CD14-positive monocyte (primary cell): ENCODE measurements around a stretch of chr14.

- CAGE, long polyA plus RNA, result no peak
Measured at GRCh38 chr14:68882783-68883218, 89.9 kb upstream of the ZFP36L1 start.

DNA sequence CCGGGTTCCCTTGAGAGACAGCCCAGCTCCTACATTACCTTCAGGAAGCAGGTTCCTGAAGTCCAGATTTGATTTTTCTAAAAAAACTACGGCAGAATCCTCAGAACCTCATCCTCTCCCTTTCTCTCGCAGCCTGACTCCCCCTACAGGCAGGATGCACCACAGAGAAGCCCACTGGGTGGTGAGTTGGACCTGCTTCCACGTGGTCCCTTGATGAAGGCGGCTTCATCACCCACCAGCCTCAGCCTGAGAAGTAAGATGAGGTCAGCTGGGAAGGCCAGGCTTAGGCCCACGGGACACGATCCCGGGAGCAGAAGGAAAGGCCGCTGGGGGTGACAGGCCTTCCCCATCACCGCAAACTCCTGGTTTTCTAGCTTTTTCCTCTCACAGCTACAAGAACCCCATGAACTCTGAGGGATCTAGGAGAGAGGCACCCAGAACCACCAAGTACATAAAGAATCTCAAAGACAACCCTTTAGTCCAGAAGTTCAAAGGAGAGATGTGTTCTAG is 82.9 kb downstream of the ACTN1 start:
- CAGE, long polyA plus RNA, result no peak

DNA sequence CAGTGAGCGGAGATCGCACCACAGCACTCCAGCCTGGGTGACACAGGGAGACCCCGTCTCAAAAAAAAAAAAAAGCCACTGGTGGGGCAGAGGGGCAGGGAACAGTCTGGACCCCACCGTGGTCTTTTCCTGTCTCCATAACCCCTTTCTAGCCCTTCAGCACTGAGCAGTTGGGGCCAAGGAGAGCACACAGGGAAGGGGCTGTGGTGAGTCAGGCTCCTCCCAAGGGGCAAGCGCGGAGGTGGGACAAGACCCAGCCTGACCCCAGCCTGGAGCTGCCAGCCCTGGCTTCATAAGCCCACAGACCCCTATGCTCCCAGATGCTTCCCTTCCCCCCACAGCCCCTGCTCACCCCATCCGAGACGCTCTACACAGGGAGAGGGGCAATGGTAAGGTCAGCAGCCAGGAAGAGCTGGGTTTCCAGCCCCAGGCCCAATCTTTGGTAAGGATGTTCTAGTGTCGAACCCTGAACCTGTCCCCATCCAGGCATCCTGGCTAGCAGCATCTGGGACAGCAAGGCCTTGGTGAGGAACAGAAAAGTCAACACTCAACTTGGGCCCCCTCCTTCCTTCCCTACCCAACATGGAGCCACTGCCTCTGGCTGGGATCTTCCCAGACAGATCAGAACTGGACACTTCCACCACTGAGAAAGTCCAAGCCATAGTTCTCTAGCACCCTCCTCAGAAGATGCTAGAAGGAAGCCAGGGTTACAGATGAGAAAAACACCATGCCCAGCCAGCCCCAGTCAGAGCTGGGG is 75.4 kb downstream of the ACTN1 start:
- CAGE, long polyA plus RNA, result no peak

DNA sequence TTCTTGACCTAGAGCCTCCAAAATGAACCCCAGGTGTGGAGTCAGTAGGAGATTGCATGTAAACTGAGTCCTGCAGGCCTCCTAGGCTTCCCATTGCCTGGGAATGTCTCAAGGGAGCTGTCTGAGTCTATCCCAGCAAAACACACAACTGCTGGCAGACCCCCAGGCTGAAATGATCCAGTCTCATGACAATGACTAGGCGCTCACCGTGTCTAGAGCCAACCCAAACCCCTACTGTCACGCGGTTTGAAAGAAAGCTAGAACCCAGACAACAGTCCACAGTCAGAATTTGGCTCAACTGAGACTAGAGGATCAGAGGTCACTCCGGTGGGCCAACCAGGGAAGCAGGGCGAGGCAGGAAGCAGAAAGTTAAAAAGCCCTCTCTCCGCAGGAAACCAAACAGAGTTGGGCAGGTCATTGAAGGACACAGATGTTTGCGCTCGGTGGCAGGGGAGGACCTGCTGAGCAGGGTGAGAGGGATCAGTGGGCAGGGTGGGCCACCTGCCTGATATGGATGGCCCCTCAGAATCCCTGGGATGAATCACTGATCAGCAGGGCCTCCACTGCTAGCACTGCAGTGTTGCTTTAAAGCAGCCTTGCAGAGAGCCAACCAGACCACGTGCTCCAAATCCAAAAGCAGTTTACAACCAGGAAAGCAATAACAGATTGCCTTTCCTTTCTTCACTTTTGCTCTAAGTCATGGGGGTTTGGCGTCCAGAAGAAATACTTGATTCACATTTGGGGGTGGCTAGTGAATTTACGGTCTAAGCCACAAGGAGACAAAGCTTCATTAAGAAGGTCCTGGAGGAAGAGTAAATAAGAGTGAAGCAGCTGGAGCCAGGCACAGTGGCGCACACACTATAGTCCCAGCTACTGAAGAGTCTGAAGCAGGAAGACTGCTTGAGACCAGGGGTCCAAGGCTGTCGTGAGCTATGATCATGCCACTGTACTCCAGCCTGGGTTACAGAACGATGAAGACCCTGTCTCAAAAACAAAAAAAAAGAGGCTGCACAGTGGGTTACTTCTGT is 23.6 kb downstream of the ACTN1 start:
- CAGE, long polyA plus RNA, result no peak

GRCh38 chr14:68980178-68980830 is 1.2 kb upstream of the ACTN1 start:
- CAGE, long polyA plus RNA, result no peak

- CAGE, long polyA plus RNA, result no peak
Measured at GRCh38 chr14:69042716-69043934, 64.0 kb upstream of the ACTN1 start.

DNA sequence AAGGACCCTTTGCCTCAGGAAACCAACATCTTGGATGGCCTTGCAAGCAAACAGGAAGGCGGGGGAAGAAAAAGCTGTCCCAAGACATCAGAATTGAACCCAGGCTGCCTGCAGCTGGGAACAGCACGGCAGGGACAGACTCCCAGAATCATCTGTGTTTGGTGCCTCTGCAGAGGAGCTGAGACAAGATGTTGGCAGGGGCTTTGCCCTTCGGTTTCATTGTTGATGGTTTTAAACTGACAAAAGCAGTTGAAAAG is 30.3 kb downstream of the GALNT16 start:
- CAGE, long polyA plus RNA, result no peak

- CAGE, long polyA plus RNA, result no peak
Measured at GRCh38 chr14:69354200-69354864, 43.8 kb downstream of the ERH start.

DNA sequence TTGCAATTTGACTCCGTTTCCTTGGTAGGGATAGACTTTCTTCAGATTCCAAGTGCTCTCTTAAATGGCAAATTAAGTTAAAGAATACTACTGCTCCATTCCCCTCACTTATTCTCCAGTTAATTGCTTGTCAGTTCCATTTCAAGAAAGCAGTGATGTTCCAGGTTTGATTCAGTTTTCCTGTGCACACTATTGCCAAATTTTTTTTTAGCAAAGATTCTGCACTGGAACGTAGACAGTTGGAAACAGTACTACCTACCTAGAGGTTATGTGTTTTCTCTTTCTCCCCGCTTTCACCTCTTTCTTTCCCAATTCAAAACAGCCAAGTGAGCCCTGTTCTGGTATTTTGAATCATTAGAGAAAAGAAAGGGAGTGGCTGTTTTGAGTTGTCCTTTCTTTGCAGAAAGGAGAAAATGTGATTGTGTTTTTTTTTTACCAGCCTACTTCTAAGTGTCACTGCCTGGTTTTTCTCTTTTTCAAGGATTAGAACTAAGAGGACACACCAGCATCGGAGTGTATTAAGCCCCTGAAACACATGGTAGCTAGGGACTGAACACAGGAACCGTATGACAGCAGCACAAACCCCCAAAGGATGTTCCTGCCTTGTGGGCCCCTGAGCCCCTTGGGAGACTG is 23.2 kb upstream of the PLEKHD1 start:
- CAGE, long polyA plus RNA, result no peak

DNA sequence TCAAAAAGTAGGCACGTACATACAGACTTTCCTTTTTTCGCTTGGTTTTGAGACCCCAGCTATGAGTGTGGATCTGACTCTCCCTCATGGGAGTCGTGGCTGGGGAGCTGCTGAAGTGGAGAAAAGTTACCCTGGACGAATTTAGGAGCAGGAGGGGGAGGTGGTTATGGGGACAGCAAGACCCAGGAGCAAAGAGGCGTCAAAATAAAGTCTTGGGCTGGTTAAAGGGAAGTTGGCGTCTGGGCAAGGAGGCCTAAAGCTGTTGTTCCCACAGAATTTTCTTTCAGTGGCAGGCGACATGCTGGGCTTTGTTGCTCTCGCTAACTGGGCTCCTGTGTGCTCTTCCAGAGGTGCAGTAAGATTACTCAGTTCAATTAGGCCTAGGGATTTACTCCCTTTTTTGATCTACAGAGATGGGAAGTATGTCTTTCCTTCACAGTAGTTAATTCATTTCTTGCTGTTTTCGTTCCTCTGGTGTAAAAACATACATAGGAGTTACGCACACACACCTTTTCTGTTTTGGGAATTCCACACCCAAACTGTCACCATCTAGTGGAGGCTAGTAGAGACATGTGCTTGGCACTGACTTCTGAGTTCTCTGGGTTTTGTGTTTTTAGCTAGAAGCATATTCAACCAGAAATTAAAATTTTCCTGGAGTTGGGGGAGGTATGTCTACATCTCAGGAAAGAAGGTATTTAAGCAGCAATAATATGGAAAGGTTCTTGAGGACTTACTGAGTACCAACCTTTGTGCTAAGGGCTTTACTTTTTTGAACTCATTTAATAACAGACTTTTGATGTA is 1.2 kb downstream of the SUSD6 start:
- CAGE, long polyA plus RNA, result no peak

GRCh38 chr14:69631983-69632761 is 20.8 kb downstream of the SUSD6 start:
- CAGE, long polyA plus RNA, result no peak

GRCh38 chr14:69694816-69695352 is 72.1 kb upstream of the SRSF5 start:
- CAGE, long polyA plus RNA, result no peak

GRCh38 chr14:69714204-69714897 is 52.6 kb upstream of the SRSF5 start:
- CAGE, long polyA plus RNA, result no peak

- CAGE, long polyA plus RNA, result no peak
Measured at GRCh38 chr14:69755305-69755652, 11.7 kb upstream of the SRSF5 start.

DNA sequence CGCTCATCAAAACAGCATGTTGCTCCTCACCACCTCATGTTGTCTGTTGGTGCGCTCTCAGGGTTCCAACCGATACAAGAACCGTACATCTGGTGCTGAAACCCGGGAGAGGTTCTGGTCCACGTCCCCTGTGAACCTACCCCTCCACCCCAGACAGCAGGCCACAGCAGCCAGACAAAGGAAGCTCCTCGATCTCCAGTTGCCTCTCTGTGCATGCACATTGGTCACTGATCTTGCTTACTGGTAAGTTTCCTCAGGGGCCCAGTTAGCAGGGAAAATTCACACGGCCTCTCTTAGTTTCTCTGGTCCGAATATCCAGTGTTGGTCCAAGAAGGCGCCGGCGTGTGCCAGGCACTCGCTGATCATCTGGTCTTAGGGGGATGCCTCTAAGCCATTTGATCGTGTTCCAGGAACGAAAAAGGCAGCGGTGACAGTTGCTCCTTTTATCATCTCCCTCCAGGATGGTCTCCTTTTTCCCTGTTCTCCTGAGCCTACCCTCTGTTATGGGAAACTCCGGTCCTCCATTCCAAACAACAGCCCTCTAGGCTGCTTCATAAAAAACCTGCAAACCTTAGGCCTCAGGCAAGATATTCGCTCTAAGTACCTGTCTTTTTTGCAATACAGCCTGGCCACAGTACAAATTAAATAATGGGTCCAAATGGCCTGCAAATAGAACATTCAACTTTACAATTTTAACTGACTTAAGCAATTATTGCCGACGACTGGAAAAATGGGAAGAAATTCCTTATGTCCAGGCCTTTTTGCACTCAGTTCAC is 14.3 kb downstream of the COX16 start:
- CAGE, long polyA plus RNA, result no peak

GRCh38 chr14:70660949-70661812 is 19.5 kb downstream of the TTC9 start:
- CAGE, long polyA plus RNA, result no peak

GRCh38 chr14:70671019-70671667 is 29.4 kb downstream of the TTC9 start:
- CAGE, long polyA plus RNA, result no peak

GRCh38 chr14:70708778-70709599 is 67.3 kb downstream of the TTC9 start:
- CAGE, long polyA plus RNA, result no peak

DNA sequence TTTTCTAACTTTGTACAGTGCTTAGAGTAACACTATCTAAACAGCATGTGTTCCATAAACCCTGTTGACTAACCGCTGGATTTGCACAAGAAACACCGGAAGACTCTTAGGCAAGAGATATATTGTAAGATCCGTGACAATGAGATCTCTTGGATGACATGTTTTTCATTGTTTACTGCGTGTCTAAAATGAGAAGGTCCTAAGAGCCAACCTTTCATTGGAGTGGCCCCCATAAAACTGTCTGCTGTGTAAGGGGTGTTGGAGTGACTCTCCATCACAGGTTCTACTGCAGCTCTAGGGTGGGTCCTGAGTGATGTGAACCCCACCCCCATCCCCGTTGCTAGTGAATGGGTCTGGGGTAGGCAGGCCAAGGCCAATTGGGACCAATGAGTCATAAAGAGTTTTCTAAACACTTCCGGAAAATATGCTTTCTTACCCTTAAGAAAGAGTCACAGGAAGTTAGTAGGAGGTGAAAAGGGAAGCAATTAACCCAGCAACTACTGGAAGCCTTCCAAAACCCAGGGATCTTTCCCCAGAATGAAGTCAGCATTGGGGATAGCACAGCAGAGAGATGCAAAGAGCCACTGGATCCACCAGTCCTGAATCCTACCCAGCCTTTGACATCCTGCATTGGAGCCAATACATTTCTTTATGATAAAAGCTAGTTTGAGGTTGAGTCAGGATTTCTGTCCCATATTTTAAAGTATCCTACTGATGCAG is 24.2 kb upstream of the PCNX1 start:
- CAGE, long polyA plus RNA, result no peak

DNA sequence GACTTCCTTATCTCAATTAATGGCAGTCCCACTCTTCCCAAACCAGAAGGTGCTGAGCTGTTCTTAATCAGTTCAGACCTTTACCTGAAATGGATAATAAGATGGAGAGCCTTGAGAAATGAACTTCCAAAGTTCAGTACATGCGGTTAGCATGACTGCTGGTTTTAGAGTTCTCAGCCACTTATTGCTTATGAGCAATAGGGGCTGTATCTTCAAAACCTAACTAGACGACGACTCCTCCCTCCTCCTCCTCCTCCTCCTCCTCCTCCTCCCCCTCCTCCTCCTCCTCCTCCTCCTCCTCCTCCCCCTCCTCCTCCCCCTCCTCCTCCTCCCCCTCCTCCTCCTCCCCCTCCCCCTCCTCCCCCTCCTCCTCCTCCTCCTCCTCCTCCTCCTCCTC is 2.5 kb downstream of the PCNX1 start:
- CAGE, long polyA plus RNA, result no peak